SJSA1 (cell line): ENCODE data around the genes HNRNPH3 and SRGN.

- RAMPAGE, long total RNA = no peak
Measured at GRCh38 chr10:62618647-62619327, 185.7 kb upstream of the ADO start.

GRCh38 chr10:62817816-62818437 lies 1.8 kb upstream of the EGR2 start:
- RAMPAGE, long total RNA = no peak

DNA sequence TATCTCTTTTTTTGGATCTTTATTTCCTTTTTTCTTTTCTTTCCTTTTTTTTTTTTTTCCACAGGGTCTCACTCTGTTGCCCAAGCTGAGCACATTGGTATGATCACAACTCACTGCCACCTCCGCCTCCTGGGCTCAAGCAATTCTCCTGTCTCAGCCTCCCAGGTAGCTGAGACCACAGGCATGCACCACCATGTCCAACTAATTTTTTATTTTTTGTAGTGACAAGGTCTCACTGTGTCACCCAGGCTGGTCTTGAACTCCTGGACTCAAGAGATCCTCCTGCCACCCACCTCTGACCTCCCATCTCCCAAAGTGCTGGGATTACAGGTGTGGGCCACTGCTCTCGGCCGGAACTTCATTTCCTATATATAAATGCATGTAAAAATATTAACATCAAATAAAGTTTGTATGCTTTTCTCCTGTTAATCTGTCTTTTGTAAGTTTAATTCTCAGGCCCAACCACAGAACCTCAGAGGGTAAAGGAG lies 86.0 kb upstream of the EGR2 start:
- RAMPAGE, long total RNA = no peak

DNA sequence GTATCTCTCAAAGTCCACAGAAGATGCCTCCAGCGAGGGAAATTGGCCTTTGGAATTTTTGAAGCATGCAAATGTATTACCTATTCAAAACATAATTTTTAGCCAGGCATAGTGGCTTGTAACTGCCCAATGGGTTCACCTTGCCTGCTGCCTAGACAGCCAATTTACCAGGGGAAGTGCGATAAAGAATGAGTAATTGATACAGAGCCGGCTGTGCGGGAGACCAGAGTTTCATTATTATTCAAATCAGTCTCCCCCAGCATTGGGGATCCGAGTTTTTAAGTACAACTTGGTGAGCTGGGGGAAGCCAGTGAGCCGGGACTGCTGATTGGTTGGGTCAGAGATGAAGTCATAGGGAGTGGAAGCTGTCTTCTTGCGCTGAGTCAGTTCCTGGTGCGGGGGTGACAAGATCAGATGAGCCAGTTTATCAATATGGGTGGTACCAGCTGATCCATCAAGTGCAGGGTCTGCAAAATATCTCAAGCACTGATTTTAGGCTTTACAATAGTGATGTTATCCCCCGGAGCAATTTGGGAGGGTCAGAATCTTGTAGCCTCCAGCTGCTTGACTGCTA lies 29.1 kb upstream of the NRBF2 start:
- RAMPAGE, long total RNA = no peak

DNA sequence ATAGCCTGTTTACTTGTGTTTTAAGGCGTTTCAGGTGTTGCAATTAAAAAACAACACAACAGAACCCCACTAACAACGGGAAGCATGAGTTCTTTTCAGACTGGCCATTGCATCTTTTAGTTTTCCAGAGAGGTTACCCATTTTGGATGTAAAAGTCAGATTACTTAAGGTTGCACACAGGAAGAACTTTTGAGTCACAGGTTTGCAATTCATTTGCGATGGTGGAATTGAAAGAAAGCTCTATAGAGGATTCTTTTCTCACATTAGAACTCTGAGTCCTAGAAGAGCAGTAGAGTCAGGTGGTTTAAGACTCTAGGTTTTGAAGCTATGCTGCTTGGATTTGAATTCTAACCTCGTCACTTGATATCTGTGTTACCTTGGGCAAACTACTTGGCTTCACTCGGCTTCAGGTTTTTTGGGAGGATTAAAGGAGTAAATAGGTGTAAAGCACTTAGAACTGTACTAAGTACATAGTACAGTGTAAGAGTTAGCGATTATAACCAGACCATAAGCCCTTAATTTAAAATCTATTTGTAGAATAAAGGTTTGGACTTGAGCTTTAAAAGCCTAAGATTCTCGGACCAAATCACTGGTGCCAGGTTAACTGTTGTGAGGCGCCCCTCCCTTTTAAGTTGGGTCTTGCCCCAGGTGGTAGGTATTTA lies 1.2 kb downstream of the NRBF2 start:
- RAMPAGE, long total RNA = no peak

DNA sequence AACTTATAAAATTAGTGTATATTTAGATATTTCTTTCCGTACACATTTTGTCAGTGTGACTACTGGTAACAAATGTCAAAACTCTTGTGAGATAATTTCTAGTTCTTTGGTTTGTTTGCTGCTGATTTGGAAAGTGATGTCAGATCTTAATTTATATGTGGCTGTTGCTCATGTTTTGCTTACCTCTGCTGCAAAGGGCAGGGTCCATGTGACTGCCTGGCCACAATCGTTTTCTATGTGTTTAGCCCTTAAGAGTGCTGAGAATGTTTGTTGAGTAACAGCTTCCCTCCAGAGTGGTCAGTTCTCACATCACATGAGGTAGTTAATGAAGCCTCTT lies 4.1 kb downstream of the NRBF2 start:
- RAMPAGE, long total RNA = no peak

- RAMPAGE, long total RNA = no peak
Measured at GRCh38 chr10:63478549-63479081, 12.8 kb upstream of the JMJD1C start.

DNA sequence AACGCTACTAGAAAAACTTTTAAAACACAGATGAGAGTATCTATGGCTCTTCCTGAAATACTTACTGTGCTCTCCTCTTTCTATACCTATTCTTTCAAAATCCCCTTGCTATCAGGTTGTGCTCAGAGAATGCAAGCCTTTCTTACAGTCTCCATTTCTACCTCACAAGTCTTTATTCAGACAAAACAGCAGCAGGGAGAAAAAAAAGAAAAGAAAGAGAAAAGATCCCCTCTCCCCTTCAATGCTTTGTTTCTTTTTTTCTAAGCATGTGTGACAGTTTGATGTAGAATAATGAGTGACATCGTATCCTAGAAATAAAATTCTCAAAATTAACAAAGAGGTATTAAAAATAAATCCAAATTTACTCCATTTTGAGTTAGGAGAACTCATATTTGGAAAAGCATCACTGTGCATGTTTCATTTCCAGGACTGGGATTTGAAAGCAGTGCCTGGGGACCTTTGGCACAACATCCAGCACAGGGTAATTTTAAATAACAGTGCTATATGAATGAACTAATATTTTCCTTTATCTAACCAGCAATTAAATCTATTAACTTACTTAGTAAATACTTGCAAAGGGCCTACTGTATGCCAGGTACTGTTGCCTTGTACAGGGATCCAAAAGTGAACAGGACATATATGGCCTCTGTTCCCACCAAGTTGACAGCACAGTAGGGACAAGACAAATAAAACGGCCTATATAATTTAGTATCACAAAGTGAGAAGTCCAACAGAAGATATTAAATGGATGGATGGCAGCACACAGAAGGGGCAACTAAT lies 19.6 kb upstream of the JMJD1C start:
- RAMPAGE, long total RNA = no peak

- RAMPAGE, long total RNA = no peak
Measured at GRCh38 chr10:63619045-63619959, 98.1 kb downstream of the REEP3 start.

DNA sequence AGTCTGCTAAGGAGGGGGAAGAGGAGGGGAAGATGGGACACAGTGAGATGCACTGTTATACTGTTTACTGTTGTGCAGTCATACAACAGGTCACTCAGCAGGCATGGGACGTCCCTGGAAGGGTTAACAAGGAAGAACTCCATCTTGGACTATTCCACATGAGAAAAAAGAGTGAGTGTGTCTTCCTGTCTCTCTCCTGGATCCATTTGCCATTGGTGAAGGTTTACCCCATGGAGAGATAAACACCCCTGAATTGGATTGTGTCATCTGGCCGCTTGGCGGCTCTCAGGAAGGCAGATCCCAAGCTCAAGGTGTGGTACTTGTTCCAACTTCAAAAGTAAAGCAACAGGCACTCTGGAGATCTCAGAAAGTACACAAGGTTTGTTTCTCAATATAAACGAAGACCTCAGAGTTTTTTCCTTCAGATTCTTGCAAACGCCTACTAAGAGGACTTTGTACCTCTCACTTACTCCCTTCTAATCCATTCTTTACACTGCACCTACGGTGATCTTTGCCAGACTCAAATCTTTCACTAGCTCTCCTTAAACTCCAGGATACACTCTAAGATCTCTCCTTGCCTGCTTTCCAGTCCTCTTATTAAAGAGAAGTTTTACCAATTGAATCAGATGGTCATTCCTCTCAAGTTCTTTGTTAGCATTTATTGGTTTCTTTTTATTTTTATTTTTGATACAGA lies 116.7 kb downstream of the REEP3 start:
- RAMPAGE, long total RNA = no peak

- RAMPAGE, long total RNA = no peak
Measured at GRCh38 chr10:64041009-64041613, 519.9 kb downstream of the REEP3 start.

DNA sequence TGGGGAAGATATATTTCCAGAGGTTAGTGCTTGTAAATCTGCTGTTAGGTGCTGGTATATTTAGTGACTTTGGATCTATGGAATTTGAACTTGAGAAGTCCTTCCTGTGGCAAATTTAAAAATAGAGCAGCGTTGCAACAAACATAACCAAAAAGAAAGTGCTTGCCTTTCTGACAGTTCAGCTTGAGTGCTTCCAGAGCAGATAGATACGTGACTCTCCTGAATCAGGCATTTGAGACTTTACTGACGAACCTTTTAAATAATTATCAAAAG lies 387.5 kb upstream of the LRRTM3 start:
- RAMPAGE, long total RNA = no peak

GRCh38 chr10:67224366-67225034 lies 298.7 kb downstream of the LRRTM3 start:
- RAMPAGE, long total RNA = no peak

DNA sequence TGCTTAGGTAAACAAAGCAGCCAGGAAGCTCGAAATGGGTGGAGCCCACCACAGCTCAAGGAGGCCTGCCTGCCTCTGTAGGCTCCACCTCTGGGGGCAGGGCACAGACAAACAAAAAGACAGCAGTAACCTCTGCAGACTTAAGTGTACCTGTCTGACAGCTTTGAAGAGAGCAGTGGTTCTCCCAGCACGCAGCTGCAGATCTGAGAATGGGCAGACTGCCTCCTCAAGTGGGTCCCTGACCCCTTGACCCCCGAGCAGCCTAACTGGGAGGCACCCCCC lies 4.0 kb upstream of the CTNNA3 start:
- RAMPAGE, long total RNA = no peak

DNA sequence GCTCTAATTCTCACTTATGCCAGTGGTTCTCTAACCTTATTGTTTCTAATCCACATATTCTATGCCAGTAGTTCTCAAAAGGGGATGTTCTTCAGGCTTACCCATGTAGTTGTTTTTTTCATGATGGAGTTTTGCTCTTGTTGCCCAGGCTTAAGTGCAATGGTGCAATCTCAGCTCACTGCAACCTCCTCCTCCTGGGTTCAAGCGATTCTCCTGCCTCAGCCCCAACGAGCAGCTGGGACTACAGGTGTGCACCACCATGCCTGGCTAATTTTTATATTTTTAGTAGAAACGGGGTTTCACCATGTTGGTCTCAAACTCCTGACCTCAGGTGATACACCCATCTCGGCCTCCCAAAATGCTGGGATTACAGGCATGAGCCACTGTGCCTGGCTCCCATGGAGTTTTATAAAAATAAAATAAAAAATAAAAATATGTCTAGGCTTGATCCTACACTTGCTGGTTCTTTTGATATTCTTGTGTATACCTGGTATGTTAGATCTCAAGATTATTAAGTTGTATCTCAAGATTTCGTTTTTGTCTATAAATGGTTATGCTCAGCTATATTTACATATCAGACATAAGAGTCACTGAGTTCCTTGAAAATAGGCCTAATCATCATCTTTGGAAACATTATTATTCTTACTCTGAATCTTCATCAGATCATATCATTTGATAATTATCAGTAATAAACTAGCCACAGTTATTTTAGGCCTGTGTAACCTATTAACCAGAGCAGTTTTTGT lies 76.3 kb downstream of the HERC4 start:
- RAMPAGE, long total RNA = no peak

DNA sequence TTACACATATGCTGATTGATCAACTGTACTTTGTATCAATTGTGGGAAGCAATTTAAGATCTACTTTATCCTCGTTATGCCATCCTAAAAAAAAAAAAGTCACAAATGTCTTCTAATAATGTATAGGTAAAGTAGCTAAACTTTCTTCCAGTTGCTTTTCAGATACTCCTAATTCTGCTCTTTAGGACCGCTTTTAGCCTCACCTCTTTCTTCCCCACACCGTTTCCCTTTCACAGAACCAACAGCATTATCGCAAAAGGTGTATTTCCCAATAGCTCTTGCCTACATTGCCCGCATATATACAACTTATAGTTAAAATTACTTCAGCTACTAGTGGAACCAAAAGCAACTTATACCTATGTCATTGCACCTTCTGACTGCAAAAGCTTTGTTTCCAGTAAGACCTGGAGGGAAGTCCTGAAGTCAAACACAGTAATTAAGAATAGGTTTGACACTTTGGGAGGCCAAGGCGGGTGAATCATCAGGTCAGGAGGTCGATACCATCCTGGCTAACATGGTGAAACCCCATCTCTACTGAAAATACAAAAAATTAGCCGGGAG lies 14.2 kb downstream of the HERC4 start:
- RAMPAGE, long total RNA = no peak

- RAMPAGE, long total RNA = no peak
Measured at GRCh38 chr10:68073661-68074509, 1.2 kb downstream of the HERC4 start.

- RAMPAGE, long total RNA = start-site peak on the plus strand at chr10:68332063-68332116, 469 and 219 reads in 2 replicates
Measured at GRCh38 chr10:68332003-68332215, at the start of gene HNRNPH3. TSS of gene HNRNPH3 (plus strand) at chr10:68332064.

DNA sequence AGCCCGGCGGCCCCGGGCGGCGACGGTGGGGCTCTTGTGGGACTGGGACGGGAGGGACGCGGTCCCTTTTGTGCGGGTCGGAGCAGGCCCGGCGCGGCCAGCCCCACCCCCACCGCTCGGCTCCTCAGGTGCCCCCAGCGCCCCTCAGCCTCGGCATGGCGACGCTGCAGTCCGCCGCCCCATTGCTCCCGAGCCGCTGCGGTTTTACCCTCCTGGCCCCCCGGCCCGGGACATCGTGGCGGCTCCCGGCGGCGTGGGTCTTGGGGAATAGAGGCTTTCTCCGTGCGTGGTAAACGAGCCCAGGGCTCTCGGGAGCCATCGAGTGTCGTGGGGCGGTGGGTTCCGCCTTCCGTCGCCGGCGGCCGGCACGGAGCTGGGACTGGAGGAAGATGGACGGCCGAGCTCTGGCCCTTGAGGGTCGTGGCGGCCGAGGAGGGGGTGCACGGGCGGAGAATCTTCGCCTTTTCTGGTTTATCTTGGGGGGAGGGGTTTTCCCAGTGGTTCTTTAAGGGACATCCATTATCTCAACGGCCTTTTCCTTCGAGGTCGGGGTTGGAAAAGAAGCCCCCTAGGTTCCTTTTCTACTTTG lies 437 bp downstream of the CCAR1 start:
- RAMPAGE, long total RNA = no peak

DNA sequence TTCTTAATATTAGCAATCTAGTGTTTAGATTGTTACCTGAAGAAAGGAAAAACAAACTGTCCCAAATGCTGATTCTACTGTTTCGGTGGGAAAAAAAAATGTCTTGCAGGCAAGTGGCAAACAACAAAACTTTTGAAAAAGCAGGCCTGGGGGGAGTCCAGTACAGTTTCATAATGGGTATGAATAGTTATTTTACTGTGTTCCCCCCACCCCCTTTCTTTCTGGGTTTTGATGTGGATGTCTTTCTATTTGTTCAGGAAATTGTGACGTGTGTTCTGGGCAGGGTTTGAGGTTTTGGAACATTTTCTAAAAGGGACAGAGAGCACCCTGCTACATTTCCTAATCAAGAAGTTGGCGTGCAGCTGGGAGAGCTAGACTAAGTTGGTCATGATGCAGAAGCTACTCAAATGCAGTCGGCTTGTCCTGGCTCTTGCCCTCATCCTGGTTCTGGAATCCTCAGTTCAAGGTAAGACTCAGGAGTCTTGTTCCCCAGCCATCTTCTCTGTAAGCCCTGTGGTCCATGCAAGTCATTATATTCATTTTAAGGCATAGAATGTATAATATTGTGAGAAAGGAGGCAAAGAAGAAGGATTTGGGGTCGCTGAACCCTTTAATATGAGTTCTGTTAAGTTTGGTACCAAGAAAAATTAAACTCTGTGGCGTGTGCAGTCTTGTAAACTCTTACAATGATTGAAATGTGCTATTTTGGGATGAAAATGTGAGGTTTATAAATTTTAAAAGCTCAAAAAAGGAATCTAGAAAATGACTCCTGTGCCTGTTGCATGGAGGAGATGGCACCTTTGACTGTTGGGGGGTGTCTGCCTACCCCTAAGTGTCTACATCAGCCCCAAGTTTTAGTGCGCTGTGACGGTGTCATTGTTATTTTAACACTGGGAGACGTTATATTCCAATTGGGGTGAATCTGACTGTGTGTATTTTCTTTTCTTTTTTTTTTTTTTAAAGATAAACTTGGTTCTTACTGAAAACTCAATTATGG lies at the start of gene SRGN:
Gene SRGN, plus strand, starts transcription at position 333 of the 997 bp plus-strand sequence.
- RAMPAGE, long total RNA = start-site peak on the plus strand centred at position 360 of the sequence, 57 bp wide, 434 and 717 reads in 2 replicates